Measurements from ENCODE around the genes RELT, PPME1 and CHRDL2.

- RRBS = no CpG with 5 or more reads among the region's 9 CpGs
These were observed 13.5 kb upstream of the P2RY2 start for GRCh38 chr11:73204510-73205129.

DNA sequence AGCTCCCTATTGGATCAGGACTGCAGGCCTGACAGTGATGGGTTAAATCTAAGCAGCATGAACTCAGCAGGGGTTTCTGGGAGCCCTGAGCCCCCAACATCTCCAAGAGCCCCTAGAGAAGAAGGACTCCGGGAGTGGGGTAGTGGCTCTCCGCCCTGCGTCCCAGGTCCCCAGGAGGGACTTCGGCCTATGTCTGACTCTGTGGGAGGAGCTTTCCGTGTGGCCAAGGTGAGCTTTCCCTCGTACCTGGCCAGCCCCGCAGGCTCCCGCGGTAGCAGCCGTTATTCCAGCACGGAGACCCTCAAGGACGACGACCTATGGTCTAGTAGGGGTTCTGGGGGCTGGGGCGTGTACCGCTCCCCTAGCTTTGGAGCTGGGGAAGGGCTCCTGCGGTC is 1.5 kb downstream of the ARHGEF17 start:
- RRBS = no CpG with 5 or more reads among the region's 16 CpGs

GRCh38 chr11:73375976-73376962 is at the start of gene RELT:
TSS of gene RELT (plus strand) at chr11:73376399.
- RRBS = under 1% methylated on average over 31 of the region's 117 CpGs

- RRBS = no CpG with 5 or more reads among the region's 6 CpGs
These were observed 5.4 kb downstream of the RELT start for GRCh38 chr11:73381525-73382008.

- RRBS = no CpG with 5 or more reads among the region's 7 CpGs
These were observed 23.0 kb downstream of the RELT start for GRCh38 chr11:73399007-73399776.

- RRBS = no CpG with 5 or more reads among the region's 17 CpGs
These were observed 7.3 kb downstream of the UCP3 start for GRCh38 chr11:74001429-74002210.

- RRBS = no CpG with 5 or more reads among the region's 10 CpGs
These were observed 9.6 kb upstream of the UCP3 start for GRCh38 chr11:74018237-74019145.

- RRBS = no CpG with 5 or more reads among the region's 2 CpGs
These were observed 10.2 kb upstream of the UCP3 start for GRCh38 chr11:74019146-74019492.

GRCh38 chr11:74026133-74026332 is 17.1 kb upstream of the UCP3 start:
- RRBS = no CpG with 5 or more reads among the region's 4 CpGs

- RRBS = no CpG with 5 or more reads among the region's 3 CpGs
These were observed 61.5 kb upstream of the UCP3 start for GRCh38 chr11:74070295-74070821.

DNA sequence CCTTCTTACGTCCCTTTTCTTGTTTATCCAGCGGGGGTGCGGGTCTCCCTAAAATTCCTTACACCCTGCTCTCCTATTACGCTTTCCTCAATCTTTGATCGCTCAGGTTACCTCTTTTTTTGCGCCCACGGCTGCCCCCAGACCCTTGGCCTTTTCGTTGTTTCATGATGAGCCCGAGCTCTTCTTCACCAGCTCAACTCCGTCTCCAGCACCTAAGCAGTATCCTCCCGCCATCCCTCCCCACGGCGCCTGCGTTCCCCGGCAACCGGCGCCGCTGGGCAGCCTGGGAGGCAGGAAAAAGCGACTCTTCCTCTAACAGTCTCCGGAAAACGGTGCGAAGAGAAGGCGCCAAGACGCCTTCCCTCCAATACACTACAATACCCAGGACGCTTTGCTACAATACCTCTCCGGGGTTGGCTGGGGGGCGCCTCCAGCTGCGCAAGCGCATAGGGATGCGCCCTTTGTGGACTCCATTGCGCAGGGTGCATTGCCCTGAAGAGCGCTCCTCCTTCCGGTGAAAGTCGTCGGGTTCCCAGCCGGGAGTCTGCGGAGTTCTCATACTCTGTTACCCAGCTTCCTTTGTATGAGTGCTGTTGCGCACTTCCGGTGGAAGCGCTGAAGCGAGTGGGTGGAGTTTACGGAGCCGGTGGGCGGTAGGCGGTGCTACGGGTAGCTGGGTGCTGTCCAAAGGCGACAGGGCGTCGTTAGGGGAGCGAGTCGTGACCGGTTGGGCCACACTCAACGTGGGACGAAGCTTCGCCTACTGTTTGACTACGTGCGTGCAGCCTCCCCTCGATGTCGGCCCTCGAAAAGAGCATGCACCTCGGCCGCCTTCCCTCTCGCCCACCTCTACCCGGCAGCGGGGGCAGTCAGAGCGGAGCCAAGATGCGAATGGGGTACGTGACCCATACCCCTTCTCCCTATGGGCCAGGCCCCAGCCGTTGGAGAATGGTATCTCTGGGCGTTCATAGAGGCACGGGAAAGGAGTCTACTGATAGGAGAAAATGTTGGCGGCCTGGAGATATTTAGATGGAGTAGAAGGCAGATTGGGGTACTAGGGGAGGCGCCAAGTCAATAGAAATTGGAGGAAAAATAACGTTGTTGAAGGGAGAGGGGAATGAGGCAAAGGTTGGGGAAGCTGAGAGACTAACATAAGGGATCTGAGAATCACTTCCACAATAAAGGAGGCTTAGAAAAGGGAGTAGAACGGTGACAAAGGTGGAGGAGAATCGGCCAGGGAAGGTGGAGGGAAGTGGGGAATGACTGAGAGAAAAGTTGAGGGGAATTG is at the start of gene PPME1:
PPME1 (plus strand) TSS at position 663 of the 1,288 bp plus-strand sequence.
- RRBS = 1% methylated on average over 23 of the region's 76 CpGs

DNA sequence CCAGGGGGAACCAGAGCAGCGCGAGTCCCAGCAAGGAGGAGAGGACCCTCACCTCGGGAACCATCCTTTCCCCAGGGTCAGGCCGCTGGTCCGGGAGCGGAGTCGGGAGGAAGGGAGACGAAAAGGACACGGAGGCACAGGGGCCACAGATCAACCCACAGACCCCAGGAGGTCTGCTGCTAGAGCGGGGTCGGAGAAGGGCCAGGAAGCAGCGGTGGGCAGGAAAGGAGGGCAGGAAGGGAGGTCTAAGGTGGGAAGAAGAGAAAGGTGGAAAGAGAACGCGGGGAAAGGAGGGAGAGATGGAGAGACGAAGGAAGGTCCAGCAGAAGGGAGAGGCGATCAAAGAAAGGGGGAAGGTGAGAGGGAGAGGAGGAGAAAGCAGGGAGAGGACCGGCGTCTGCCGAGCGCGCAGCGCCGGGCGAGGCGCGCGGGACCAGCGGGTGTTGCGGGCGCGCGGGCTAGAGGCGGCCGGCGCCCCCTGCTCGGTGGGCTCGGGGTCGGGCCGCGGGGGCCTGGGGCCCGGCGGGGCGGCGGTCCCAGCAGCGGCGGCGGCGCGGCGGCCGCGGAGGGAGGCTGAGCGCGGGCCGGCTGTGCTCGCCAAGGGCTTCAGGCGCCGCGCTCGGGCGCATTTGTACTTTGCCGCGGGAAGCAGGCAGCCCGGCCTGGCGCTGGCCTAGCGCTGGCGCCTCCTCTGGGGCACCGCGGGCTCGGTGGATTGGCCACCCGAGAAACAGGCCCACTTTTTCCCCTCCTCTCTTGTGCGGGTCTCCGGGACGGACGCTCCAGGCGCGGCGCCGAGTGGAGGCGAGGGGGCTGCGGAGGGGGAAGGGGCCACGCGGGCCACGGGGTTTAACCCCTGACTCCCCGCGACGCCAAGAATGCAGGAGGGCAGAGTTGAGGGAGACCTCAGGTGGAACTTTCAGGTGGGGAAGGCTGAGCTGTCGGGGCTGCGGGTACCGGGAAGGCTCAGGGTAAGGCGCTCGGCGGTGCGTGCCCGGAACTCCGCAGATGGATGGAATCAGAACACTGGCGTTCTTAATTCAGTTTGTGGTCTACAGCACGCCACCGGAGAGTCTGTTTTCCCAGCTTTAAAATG is at the start of gene CHRDL2:
CHRDL2 (minus strand) TSS at position 602 of the 1,096 bp plus-strand sequence.
- RRBS = 20% methylated on average over 50 of the region's 99 CpGs

GRCh38 chr11:74749055-74750155 is 756 bp downstream of the RNF169 start:
- RRBS = under 1% methylated on average over 14 of the region's 74 CpGs

- RRBS = no CpG with 5 or more reads among the region's 1 CpG
These were observed 1.4 kb downstream of the RNF169 start for GRCh38 chr11:74750156-74750297.

- RRBS = 81% methylated on average over 4 of the region's 5 CpGs
These were observed 94.2 kb downstream of the RNF169 start for GRCh38 chr11:74842876-74843188.

GRCh38 chr11:75139963-75140642 is 10.8 kb upstream of the SLCO2B1 start:
- RRBS = no CpG with 5 or more reads among the region's 19 CpGs

DNA sequence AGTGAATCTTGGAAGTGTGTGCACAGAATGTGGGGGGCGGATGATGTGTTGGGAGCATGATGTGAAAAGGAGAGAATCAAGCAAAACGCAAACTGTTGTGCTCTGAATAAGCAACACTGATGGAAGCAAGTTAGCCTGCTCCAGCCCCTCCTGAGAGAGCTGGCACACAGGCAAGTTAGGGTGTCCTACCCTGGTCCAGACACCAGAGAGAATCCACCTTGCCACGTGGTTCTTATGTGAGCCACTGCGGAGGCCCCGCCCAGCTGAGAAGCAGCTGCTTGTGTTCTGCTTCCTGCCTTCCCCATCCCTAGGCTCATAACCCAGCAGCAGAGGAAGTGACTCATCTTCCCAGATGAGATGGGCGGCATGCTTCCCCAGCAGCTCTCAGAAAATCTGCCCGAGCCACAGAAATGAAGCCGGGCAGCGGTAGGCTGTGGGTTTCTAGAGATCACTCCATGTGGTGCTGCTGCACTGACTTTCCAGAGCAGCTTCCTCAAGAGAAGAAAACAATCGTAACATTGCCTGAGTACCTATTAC is 7.8 kb upstream of the SLCO2B1 start:
- RRBS = no CpG with 5 or more reads among the region's 10 CpGs

DNA sequence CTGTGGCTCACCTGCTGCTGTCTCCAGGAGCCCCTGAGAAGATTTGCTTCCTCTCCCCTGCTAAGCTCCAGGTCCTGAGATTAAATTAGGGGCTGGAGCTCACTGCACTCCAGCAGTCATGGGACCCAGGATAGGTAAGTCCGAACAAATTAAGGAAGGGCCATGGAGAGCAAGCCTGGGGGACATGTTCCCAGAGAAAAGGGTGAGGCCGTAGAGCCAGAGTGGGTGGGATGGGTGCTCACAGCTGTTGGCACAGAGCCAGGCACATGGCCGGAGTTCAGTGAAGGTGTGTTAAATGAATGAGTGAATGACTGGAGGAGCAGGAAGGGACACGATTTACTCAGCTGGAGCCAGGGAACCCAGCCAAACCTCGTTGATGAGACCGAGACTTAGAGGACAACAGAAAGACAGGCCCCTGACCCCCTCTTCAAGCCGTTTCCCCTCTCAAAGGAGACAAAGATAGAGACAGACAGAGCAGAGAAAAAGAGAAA is 402 bp downstream of the SLCO2B1 start:
- RRBS = no CpG with 5 or more reads among the region's 7 CpGs

GRCh38 chr11:75152731-75153967 is 2.2 kb downstream of the SLCO2B1 start:
- RRBS = no CpG with 5 or more reads among the region's 9 CpGs

- RRBS = no CpG with 5 or more reads among the region's 15 CpGs
These were observed 23.9 kb downstream of the SLCO2B1 start for GRCh38 chr11:75174271-75175712.